ENCODE data around the gene POLR2J.

DNA sequence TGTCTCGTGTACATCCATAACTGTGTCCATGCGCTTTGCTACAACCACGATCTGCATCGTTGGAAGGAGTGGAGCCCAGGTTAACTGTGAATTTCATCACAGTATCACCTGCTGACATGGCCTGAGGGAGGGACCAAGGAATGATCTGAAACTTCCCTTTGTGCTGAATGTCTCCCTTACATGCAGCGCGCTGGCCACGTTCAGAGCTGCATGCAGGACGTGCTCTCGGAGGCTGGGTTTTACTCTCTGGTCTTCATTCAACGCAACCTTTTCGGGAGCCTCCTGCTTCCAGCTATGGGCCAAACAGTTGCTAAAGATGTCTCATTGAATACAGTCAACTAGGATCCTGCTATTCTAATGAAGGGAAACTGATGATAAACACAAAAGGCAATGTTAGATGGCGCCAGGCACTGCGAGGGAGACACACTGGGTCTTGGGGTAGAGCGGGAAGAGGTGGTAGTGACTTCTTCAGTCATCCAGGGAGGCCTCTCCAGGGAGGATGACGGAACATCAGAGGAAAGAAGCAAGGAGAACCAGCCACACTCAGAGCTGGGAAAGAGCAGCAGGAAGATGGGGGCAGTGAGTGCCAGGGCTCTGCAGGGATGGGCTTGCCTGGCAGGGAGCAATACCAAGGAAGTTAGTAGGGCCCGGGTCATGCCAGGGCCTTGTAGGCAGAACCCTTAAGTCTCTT, 222.5 kb downstream of the CUX1 start:
- PRO-cap = no peak

- PRO-cap = no peak
Observed at GRCh38 chr7:102233957-102234673, 52.6 kb upstream of the SH2B2 start.

GRCh38 chr7:102254501-102255157, 32.0 kb upstream of the SH2B2 start:
- PRO-cap = no peak

DNA sequence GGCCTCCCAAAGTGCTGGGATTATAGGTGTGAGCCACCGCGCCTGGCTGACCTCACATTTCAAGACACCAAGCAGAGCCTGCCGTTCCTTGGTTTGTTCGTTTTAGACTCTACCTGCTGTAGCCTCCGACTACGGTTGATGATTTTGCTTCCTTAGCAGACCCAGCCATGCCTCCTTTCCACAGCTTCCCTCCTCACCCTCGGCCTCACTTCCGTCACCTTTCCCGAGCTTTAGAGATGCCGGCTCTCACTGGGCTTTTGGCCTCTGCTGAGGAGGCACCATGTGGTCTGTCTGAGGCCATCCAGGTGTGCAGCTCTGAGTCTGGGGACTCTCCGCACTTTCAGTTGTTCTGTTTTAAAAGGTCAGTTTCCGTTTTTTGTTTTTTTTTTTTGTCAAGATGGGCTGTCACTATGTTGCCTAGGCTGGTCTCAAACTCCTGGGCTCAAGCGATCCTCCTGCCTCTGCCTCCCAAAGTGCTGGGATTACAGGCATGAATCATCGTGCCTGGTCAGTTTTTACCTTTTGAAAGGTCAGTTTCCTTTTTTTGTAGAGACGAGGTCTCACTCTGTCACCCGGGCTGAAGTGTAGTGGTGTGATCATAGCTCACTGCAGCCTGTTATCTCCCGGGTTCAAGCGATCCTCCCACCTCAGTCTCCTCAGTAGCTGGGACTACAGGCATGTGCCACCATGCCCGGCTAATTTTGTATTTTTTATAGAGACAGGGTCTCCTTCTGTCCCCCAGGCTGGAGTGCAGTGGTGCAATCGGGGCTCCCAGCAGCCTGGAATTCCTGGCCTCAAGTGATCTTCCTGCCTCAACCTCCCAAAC, 11.8 kb downstream of the ORAI2 start:
- PRO-cap = unidirectional peak, minus-strand start at position 232 of the sequence

DNA sequence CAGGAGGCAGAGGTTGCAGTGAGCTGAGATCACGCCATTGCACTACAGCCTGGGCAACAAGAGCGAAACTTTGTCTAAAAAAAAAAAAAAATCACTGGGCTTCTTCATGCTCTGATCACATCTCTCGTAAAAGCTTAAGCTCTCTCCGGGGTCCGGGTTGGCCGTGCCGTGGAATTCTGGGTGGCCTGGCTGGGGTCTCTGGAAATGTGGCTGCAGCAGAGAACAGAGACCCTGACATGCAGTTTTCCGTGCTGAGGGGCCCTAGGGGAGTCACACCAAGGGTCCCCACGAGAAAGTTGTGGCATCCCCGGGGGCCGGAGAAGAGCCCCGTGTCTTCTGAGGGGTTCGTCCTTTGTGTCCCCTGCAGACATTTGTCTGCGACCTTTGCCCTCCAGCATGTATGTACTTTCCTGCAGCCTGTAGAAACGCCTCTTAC, 15.4 kb downstream of the ORAI2 start:
- PRO-cap = no peak

- PRO-cap = unidirectional peak, minus-strand start at chr7:102478922
Observed at GRCh38 chr7:102478674-102479357, at the start of gene POLR2J. POLR2J (minus strand) TSS chr7:102478922.

- PRO-cap = no peak
Observed at GRCh38 chr7:102744535-102744876, 4.3 kb upstream of the FAM185A start.

GRCh38 chr7:102914388-102915576, 2.0 kb downstream of the LRRC17 start:
- PRO-cap = no peak

- PRO-cap = no peak
Observed at GRCh38 chr7:102933141-102934298, 20.7 kb downstream of the LRRC17 start.

- PRO-cap = no peak
Observed at GRCh38 chr7:103086318-103087069, 11.6 kb downstream of the ARMC10 start.

DNA sequence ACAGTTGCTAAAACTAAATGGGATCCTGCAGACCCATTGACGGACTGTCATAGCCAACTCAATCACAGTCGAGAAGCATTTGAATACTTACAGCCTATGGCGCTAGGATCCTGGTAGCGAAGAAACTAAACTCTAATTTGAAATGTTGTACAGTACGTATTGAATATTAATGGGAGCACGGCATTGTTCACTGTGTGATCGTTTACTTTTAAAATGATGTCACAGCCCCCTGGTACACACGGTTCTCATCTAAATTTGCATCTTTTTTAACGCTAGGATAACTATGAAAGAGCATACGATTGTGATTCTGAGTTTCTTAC, 842 bp upstream of the NAPEPLD start:
- PRO-cap = no peak

DNA sequence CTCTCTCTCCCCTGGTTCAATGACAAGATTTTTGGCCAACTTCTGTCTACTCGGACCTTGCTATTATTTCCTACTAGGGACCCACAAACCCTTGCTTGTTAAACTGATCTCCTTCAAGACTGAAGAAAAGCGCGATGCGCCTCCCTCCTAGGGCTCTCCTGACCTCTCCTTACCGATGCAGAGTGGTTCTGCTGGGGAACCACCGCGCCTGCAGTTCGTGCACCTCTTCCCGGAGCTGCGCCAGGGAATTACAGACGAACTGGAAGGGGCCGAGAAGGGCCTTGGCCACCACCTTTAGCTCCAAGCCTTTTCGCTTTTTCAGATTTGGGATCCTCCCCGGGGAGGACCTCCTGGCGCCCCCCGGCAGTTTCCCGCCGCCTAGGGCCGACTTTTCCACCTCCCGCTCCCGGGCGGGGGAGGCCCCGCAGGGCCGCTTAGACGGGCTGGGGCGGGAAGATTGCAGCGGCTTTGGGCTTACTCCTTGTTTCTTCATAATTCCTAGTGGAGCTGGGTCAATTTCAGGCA, 17.5 kb upstream of the PMPCB start:
- PRO-cap = no peak

GRCh38 chr7:103445137-103445876, 700 bp downstream of the SLC26A5 start:
- PRO-cap = no peak

DNA sequence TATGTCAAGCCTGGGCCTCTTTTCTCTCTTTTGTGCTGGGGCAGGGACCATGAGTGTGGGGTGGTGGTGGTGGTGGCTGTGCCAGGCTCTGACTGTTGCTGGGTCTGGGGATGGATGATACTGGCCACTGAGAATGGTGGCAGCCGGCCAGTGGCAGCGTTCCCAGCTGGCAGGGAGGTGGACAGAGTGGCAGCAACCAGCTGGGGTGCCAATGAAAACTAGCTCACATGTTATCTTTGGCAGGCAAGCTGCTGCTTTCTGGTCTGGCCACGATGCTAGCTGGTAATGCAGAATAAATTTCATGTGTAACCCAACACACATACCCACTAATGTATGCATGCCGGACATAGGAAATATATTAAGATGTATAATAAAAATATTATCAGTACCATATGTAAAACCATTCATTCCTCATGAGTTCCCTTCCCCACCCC, 95.0 kb upstream of the SLC26A5 start:
- PRO-cap = no peak

DNA sequence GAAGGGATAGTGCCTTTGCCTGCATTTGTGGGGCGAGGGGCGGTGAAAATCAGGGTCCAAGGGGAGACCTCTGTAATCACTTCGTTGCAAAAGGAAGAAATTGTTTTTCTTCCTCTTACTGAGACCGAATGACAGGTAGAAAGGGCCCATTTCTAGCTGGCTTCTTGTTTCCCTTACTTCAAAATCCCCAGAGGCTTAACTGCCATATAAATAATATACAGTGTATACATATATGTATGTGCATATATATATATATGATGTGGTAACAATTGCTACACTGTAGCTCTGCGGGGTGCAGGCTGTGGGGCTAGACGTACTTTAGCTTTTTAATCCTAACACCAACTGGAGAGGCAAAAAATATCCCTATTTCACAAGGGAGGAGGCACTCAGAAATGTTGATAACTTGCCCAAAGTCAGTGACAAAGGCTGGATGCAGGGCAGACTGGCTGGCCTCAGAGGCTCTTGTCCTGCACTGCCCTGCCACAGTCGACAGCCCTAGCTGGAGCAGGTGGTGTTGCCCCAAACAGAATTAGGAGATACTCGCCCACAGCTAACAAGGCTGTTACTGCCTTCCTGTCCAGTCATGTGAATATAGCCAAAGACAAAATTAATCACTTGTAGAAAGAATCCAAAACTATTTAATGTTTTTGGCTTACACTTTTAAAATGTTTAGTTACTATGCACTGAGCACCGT, 1.5 kb upstream of the RELN start:
- PRO-cap = no peak

- PRO-cap = no peak
Observed at GRCh38 chr7:104978912-104979972, 34.8 kb upstream of the KMT2E start.

GRCh38 chr7:105074484-105075070, 60.6 kb downstream of the KMT2E start:
- PRO-cap = no peak

- PRO-cap = no peak
Observed at GRCh38 chr7:105107215-105107893, 93.3 kb downstream of the KMT2E start.

DNA sequence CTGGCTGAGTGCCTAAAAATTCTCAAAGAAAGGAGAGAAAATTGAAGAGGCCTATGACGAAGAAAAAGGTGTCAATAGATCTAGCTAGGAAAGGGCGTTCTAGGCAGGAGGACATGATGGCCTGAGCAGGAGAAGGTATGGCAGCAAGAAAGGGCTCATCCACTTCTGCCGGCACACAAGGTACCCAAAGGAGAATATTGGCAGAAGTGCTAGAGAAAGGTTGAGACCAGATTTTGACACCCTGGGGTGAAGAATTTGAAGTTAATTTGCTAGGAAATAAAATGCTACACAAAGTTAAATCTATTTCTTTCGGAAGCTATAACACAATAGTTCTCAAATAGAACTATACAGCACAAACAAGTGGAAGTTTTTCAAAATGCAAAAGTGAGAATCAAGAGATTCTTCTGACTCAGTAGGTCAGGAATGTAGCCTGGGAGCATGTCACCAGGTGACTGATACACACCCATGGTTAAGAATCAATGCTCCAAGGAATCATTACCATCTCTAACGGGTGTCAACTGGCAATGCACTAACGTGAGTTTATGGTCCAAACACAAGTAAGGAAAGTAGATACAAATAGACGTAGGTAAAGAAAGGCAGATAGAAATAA, 170.7 kb downstream of the SRPK2 start:
- PRO-cap = no peak

GRCh38 chr7:105244538-105245010, 144.1 kb downstream of the SRPK2 start:
- PRO-cap = no peak